SK-N-SH (cell line): Measurements from ENCODE around the gene CARHSP1.

GRCh38 chr16:4832723-4832961, 14.4 kb downstream of the GLYR1 start:
- RRBS = no CpG with 5 or more reads among the region's 3 CpGs
CAGE:
- cytosol, long polyA plus RNA = no peak
- long polyA plus RNA = no peak
- nucleus, long polyA plus RNA = no peak

GRCh38 chr16:4834475-4834711, 12.7 kb downstream of the GLYR1 start:
- RRBS = no CpG with 5 or more reads among the region's 5 CpGs
CAGE:
- cytosol, long polyA plus RNA = no peak
- long polyA plus RNA = no peak
- nucleus, long polyA plus RNA = no peak

GRCh38 chr16:4846087-4846993, 748 bp downstream of the GLYR1 start:
- RRBS = under 1% methylated on average over 11 of the region's 44 CpGs
CAGE:
- cytosol, long polyA plus RNA = no peak
- long polyA plus RNA = no peak
- nucleus, long polyA plus RNA = no peak

DNA sequence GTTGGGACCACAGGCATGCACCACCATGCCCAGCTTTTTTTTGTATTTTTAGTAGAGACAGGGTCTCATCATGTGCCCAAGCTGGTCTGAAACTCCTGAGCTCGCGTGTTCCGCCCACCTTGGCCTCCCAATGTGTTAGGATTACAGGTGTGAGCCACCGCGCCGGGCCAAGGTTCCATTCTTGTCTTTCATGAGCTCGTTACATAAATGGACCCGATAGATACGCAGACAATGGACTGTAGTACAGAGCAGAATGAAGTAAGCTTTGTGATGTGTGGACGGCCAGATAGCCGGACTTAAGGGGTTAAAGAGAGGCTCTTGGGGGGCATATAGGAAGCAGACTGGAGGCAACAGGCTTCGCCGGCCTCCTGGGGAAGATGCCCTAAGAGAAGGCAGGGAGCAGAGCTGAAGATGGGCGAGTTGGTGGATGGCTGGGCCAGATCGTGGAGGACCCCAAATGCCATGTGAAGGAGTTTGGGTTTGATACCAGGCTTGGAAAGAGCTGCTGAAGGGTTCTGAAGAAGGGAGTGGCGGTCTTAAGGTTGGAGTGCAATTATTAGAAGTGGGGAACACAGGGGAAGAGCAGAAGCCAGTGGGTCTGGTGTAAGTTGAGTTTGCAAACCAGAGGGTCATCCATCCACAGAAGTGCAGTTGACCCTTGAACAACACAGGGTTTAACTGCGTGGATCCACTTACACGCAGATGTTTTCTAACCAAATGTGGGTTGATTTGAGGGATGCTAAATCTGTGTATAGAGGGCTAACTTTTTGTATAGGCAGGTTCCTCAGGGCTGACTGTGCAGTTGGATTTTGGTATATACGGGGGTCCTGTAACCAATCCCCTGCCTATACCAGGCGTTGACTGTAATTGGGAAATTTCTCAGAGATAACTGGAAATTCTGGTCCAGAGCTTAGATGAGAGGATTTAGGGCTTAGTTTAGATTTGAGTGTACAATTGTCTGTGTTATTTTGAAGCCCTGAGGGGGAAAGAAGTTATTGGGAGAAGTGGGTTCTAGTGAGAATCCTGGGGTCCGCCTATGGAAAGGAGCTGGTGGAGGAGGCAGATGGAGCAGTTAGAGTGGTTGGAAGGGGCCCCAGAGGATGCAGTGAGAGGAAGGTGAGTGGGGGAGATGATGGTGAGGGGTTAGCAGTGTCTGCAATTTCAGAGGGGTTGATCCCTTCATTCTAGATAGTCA, 19.8 kb downstream of the UBN1 start:
- RRBS = 97% methylated on average over 3 of the region's 21 CpGs
CAGE:
- cytosol, long polyA plus RNA = no peak
- long polyA plus RNA = no peak
- nucleus, long polyA plus RNA = no peak

DNA sequence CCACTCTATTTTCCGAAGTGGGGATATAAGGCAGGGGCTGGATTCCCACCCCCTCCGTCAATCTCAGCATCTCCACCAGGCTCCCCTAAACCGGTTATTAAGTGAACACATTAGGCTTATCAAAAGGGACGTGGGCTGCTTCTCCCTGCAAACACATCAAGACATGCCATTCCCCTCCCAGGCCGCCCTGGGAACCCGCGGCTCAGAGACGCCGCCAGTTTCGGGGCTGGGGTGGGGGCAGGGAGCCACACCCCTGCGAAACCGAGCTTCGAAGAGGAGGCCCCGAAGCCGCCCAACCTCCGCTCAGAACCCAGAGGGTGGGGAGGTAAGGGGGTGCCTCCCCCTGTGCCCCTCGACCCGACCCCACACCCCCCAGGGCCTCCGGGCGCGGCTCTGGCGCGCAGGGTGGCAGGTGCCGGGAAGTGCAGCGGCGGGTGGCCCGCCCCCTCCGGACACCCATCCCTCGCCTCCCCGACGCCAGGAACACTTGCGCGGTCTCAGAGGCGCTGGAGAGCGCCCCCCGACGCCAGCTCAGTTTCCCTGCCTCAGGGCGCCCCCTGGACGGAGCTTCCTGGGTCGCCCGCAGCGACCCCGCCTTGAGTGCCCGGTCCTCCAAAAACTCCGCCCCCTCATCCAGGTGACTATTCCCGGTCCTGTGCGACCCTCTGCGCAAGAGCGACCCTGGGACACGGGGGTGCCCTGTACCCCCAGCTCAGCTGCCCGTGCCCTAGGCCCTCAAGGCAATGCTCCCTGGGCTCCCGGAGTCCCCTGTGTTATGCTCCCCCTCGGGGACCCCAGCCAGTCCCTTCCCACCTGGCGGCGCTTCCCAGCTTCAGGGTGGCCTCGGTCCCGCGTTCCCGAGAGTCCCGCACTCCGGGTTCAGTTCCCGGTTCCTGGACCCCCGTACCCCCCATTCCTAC, 704 bp downstream of the PPL start:
- RRBS = 2% methylated on average over 12 of the region's 63 CpGs
CAGE:
- cytosol, long polyA plus RNA = no peak
- long polyA plus RNA = no peak
- nucleus, long polyA plus RNA = no peak

DNA sequence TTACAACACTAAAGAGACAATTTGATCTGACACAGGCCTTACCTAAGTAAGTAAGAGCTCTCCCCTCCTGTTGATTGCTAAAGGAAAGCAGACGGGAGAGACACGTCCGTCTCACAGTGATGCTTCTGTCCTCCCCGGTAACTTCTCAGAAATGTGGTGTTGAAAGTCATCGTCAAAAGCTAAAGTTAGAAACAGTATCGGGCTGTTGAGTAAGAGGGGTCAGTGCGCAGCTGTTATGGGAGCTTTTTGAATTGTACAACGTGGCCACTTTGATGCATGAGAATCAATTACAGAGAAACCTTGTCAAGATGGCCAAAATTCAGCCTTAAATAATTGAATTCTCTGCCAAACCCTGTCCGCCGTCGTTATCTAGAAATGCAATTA, 1259.6 kb downstream of the TMEM114 start:
- RRBS = no CpG with 5 or more reads among the region's 11 CpGs
CAGE:
- cytosol, long polyA plus RNA = no peak
- long polyA plus RNA = no peak
- nucleus, long polyA plus RNA = no peak

DNA sequence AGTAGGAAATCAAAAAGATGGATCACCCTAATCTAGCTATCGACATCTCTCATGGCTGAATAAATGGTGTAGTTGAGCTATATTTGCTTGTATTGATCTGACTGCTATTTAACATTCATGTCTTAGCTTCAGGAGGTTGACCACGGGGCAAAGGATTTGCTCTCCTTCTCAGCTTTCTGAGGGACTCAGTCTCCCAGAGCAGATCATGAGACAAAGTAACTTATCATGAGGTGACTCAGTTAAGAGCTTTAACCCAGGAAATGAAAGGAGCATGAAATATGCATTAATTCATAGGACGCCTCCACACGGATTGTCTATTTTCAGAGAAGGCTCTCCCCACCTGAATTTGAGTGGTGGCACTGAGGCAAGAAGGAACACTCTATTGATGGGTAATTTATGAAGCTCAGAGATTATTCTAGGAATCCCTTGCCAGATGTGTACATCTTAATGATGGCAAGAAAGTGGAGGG, 1257.1 kb downstream of the TMEM114 start:
- RRBS = no CpG with 5 or more reads among the region's 4 CpGs
CAGE:
- cytosol, long polyA plus RNA = no peak
- long polyA plus RNA = no peak
- nucleus, long polyA plus RNA = no peak

DNA sequence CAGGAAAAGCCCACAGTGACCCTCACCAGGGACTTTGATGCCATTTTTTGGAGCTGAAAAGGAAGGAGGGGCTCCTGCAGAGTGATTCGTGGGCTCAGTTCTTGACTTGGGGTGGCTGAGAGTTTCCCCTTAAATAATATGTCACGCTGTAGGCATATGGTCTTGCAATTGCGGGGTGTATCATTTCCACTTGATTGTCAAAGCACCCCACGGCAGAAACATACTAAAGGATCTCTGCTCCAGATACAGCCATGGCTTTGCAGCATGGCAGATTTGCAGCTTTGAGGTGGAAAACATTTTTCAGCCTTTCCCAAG, 1238.4 kb downstream of the TMEM114 start:
- RRBS = no CpG with 5 or more reads among the region's 4 CpGs
CAGE:
- cytosol, long polyA plus RNA = no peak
- long polyA plus RNA = no peak
- nucleus, long polyA plus RNA = no peak

DNA sequence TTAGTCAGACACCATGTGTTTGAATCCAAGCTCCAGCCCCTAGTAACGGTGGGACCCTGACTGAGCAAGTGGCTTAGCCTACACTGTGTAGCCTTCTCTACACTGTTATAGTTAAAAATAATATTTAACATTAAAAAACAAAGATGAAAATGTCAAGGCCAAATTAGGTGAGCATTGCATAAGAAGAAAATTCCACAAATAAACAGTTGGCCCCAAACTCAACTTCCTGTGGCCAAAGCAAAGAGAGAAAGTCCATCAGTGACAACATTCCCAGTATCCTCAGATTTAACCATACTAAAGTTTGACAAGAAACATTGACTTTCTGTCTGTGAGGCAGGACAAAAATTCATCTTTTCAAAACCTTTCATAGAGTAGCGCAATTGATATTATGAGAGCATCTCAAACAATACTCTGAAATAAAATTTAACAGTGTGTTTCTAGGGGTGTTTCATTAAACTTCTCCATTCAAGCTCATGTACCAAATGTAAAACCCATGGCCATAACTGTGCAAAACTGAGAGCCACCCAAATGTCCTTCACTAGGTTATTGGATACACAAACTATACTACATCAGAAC, 38.9 kb downstream of the TMEM114 start:
- RRBS = no CpG with 5 or more reads among the region's 2 CpGs
CAGE:
- cytosol, long polyA plus RNA = no peak
- long polyA plus RNA = no peak
- nucleus, long polyA plus RNA = no peak

- RRBS = no CpG with 5 or more reads among the region's 13 CpGs
CAGE:
- cytosol, long polyA plus RNA = no peak
- long polyA plus RNA = no peak
- nucleus, long polyA plus RNA = no peak
Measured at GRCh38 chr16:8571320-8572022, 18.8 kb downstream of the TMEM114 start.

GRCh38 chr16:8594042-8594574, 3.8 kb upstream of the TMEM114 start:
- RRBS = no CpG with 5 or more reads among the region's 8 CpGs
CAGE:
- cytosol, long polyA plus RNA = no peak
- long polyA plus RNA = no peak
- nucleus, long polyA plus RNA = no peak

- RRBS = no CpG with 5 or more reads among the region's 8 CpGs
CAGE:
- cytosol, long polyA plus RNA = no peak
- long polyA plus RNA = no peak
- nucleus, long polyA plus RNA = no peak
Measured at GRCh38 chr16:8626282-8626528, 4.7 kb downstream of the METTL22 start.

DNA sequence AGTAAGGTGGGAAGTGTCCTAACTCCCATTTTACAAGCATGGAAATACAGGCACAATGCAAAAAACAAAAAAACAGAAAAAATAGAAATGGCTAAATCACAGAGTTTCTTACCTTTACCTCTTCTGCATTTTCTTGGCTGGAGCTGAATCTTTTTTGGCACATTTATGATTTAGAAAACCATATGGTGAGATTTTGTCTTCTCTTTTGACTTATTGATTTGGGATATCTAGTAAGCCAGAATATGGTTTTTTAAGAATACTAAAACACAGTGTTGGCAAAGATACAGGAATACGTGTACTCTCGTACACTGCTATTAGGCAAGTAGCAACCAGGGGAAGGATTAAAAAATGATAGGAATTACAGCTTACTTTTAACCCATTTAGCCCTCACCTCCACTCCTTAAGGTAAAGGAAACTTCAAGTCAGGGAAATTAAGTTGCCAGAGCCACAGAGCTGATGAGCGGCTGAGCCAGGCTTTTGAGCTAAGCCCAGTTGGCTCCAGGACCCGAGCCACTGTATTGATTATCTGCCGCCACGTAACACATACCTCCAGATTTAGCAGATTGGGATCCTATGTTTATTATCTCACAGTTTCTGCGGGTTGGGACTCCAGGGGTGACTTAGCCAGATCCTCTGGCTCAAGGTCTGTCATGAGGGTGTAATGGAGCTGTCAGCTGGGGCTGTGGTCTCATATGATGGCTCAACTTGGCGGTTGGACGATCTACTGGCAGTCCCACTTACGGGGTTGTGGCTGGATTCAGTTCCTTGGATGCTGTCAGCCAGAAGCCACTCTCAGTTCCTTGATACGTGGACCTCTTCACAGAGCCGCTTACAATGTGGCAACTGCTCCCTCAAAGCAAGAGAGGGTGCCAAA, 57.5 kb downstream of the TMEM186 start:
- RRBS = no CpG with 5 or more reads among the region's 12 CpGs
CAGE:
- cytosol, long polyA plus RNA = no peak
- long polyA plus RNA = no peak
- nucleus, long polyA plus RNA = no peak

DNA sequence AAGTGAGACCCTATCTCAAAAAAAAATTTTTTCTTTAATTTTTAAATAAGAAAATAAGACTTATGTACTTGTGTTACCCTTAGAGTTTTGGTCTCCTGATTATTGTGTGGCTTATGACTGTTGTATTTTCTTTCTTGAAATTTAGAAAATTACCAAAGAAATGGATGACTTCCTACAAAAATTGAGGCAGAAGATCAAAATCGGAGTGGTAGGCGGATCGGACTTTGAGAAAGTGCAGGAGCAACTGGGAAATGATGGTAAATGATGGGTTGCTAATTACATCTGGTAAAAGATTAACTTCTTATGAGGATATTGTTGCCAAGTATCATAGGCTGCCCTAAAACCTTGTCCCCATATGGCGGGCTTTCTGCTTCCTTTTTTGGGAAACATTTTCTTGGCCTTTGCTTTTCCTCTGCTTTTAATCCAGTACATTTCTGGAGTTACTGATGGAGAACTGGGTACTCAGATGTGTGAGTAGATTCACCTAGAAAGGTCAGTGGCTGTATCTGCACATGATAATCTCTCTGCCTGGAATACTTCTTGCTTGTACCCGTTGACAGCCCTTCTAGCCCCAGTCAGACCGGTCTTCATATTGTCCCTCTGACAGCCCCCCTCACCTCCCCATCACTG, 4.1 kb downstream of the PMM2 start:
- RRBS = no CpG with 5 or more reads among the region's 6 CpGs
CAGE:
- cytosol, long polyA plus RNA = no peak
- long polyA plus RNA = no peak
- nucleus, long polyA plus RNA = no peak

DNA sequence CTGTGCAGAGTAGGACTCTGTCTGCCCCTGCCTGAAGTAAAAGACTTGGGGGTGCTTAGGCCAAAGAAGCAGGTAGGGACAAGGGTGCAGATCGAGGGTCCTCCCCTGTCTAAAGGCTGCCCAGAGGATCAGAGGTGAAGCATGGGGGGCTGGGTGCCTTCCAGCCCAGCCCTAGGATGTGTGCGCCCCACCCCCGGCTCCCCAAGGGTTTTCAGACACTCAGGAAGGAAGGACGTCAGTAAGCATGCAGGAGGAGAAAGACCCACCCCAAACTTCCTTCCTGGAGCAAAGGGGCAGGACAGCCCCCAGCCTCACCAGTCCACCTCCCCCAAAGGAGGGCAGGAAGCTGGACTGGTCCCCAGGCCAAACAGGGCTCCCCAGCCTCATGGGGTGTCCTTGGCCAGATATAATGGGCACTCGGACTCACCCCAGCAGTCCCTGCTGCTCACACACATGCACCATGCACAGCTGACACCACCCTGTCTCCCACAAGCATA, 12.1 kb downstream of the CARHSP1 start:
- RRBS = no CpG with 5 or more reads among the region's 5 CpGs
CAGE:
- cytosol, long polyA plus RNA = no peak
- long polyA plus RNA = no peak
- nucleus, long polyA plus RNA = no peak

GRCh38 chr16:8868002-8869063, at the start of gene CARHSP1:
Gene CARHSP1, minus strand, starts transcription at chr16:8869006.
- RRBS = 1% methylated on average over 37 of the region's 81 CpGs
CAGE:
- cytosol, long polyA plus RNA = start-site peak on the minus strand at chr16:8868988-8869009, 261 and 525 reads in 2 replicates
- long polyA plus RNA = start-site peak on the minus strand at chr16:8868984-8869009, 148 and 477 reads in 2 replicates
- nucleus, long polyA plus RNA = no peak

GRCh38 chr16:8908729-8909337, 26.7 kb downstream of the LITAFD start:
- RRBS = no CpG with 5 or more reads among the region's 8 CpGs
CAGE:
- cytosol, long polyA plus RNA = no peak
- long polyA plus RNA = no peak
- nucleus, long polyA plus RNA = no peak

DNA sequence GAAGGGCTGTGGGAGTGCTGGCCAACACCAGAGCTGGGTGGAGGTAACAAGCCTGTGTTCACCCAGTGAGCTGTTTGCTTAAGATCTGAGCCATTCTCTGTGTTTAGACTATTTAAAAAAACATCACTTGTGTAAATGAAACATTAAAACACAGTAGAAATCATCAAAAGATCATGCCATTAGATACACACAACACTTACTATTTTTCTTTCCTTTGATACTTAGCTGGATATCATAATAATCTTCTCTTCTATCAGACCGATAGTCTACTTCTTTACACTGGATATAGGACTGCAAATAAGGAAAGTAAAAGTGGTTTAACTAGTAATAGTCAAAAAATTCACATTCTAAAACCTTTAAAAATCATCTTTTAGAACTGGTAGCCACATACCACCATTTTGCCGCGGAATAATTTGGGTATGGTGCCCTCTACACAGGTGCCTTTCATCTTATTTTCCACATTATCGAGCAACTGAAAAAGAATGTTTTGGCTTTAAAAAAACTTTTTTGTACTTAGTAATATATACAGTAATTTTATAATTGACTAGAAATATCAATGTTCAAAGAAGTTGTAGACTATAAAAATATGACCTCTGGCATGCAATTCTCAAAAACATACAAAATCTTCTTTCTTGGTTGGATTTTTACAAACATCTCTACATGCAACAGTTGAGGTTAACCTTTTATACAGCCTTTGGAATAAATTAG, 33.1 kb downstream of the LITAFD start:
- RRBS = no CpG with 5 or more reads among the region's 4 CpGs
CAGE:
- cytosol, long polyA plus RNA = no peak
- long polyA plus RNA = no peak
- nucleus, long polyA plus RNA = no peak

- RRBS = no CpG with 5 or more reads among the region's 7 CpGs
CAGE:
- cytosol, long polyA plus RNA = no peak
- long polyA plus RNA = no peak
- nucleus, long polyA plus RNA = no peak
Measured at GRCh38 chr16:8924097-8924971, 39.4 kb downstream of the USP7 start.

DNA sequence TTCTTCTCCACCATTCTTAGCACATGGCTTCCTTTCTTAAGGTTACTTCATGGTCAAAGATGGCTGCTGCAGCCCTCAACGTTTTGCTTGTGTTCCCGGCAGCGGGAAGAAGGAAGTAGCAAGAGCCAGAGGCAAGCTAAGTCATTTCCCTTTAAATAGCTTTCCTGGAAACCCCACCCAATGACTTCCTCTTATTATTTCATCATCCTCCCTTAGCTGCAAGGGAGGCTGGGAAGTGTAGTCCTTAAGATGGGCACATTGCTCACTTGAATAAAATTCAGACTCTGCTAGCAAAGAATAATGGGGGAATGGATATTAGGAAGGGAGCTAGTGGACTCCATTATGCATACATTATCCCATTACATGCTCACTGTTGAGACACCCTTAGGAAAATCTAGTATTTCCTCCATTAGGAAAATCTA, 12.4 kb upstream of the HAPSTR1 start:
- RRBS = no CpG with 5 or more reads among the region's 3 CpGs
CAGE:
- cytosol, long polyA plus RNA = no peak
- long polyA plus RNA = no peak
- nucleus, long polyA plus RNA = no peak